Hair follicular keratinocyte (primary cell): Measurements from ENCODE around the genes EBF4, PTPRA, SLC4A11 and PANK2.

DNA sequence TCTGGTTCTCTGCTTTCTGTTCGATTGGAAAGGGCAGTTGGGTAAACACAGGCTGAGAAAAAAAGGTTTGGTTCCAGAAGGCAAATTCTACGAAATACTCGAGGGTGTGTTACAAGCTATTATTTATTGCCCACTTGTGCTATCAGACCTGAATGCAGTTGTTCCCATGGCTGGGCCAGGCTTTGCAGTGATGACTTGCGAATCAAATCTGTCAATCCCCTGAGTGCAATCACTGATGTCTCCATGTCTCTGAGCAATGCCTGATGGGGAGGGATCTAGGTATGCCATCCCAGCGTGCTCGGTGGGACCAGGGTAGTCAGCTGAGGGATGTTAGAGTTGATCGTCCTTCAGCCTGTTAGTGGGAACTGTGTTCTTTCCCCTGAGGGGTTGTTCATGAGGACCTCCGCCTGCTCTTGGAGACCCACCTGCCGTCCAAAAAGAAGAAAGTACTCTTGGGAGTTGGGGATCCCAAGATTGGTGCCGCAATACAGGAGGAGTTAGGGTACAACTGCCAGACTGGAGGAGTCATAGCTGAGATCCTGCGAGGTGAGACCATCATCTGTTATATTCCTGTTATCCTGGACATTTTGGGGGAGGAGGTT is 1.7 kb downstream of the NOP56 start:
- RAMPAGE, long total RNA = no peak

DNA sequence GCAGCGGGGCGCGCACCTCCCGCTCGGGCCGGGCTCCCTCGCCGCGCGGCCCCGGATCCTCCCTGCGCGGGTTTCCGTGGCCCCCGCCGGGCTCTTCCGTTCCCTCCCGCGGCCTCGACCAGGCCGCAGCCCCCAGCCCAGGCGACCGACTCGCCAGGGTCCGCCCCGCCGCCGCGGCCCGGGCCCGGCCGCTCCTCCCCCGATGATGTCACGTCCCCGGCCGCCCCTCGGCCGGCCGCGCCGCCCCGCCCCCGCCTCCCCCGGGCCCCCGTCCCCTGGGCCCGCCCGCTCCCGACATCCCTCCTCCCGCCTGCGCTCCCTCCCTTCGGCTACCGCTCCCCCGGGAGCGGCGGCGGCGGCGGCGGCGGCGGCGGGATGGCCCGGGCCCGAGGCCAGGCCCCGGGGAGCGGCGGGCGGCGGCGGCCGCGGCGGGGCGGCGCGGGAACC is at the start of gene EBF4:
Gene EBF4 (plus strand): TSS at position 322 of the 447 bp plus-strand sequence.
- RAMPAGE, long total RNA = no peak

DNA sequence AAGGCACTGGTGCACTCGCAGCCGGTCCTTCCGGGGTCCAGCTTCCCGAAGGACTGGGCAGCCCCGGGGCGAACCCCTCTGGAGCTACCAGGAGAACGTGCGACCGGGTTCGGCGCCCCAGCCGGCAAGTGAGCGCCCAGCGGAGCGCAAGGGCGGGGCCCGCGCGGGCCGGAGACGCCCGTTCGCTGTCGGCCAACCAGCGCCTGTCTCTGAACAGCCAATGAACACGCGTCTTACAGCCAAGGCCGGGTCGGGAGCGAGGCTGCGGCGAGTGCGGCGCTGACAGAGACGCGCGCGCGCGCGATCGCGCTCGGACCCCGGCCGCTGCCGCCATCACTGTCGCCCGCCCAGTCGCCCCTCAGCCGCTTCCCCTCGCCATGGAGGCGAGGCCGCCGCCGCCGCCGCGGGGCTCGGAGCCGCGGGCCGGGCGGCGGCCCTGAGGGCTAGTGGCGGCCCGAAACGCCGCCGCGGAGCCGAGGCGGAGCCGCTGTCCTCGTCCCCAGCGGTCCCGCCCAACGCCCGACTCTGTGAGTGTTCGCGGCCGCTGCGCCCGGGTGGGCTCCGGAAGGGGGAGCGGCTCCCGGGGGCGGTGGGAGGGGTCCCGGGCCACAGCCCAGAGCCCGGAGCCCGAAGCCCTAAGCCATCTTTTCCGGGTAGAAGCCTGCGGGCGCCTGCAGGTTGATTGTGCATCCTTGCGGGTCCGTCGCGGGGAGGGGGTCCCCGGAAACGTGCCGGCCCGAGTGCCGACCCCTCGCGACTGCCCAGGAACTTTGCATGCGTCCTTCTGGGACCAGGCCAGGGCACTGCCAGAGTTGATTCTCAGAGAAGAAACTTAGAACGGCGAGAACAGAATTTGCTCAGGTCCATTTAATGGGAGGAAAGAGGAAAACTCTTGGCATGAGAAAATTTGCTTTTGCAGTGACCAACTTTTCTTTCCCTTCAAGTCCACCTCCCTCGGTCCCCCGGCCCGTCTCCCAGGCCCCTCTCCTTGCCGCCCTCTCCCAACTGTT is at the start of gene PTPRA:
Gene PTPRA (plus strand): TSS at position 248 of the 1,010 bp plus-strand sequence.
- RAMPAGE, long total RNA = no peak

- RAMPAGE, long total RNA = no peak
Observed at GRCh38 chr20:2983588-2984918, 59.4 kb upstream of the GNRH2 start.

DNA sequence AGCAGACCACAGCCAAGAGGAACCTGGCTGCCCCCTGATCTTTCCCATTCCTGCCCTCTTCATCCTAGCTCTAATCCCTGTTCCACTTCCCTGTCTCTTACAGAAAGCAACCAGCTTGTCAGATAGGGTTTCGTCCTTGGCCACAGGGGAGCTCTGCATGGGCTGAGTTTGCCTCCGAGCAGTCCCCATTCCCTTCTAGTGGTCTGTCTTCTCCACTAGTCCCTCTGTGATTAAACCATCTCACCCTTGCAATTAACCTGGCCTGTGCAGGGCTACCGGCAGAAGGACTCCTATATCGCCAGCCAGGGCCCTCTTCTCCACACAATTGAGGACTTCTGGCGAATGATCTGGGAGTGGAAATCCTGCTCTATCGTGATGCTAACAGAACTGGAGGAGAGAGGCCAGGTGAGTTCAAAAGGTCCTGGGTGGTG is 16.0 kb upstream of the GNRH2 start:
- RAMPAGE, long total RNA = no peak

GRCh38 chr20:3049489-3050029 is 3.7 kb downstream of the MRPS26 start:
- RAMPAGE, long total RNA = no peak

- RAMPAGE, long total RNA = no peak
Observed at GRCh38 chr20:3238505-3239096, 389 bp downstream of the SLC4A11 start.

- RAMPAGE, long total RNA = no peak
Observed at GRCh38 chr20:3239097-3239336, at the start of gene SLC4A11. Gene SLC4A11, minus strand, starts transcription at chr20:3239190.

DNA sequence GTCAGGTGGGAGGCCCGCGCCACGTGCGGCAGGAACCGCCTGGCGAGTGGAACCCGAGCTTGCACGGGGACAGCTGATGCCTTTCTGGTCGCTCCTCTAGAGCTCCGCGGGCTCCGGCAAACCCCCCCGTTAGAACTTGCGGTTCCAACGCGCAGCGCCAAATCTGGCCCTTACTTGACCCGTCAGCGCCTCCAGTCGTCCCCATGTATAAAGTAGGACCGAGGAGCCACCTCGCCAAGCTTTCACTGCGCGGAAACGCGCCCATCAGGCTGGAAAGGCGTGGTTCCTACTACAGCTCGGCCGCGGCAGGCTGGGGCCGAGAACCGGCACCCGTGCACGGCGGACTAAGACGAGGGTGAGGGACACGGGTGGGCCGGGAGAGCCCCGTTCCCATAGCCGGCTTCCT is 9.7 kb upstream of the SLC4A11 start:
- RAMPAGE, long total RNA = no peak

- RAMPAGE, long total RNA = no peak
Observed at GRCh38 chr20:3383143-3383473, 24.4 kb downstream of the DNAAF9 start.

DNA sequence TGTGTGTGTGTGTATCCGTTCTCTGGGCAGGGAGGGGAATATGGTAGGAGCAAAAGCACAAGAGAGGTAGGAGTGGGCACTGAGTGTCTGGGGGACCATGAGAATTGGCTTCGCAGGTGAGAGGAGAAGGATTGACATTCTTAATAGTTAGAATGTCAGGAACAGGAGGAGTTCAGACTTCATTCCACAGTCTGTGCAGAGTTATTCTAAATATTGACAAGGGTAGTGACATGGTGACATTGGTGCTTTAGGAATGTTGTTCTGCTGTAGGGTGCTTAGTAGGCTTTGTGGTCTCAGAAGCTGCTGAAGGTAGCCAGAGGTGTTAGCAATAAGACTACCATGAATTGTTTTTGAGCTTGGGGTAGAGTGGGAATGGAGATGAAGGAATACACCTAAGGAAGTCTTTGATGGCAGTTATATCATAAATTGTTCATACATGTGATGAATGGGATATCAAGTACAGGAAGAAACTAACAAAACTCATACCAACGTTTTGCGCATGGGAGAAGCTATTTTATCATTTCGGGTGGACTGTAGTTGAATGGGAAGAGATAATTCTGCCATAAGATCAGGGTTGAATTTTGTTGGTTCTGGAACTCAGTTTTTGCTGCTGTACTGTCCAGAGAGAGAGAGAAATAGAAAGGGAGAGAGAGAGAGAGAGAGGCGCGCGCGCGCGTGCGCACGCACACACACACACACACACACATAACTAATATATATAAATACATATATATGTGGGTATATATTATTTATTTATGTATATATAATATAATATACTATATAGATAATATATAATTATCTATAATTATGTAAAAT is 21.6 kb downstream of the ATRN start:
- RAMPAGE, long total RNA = no peak

- RAMPAGE, long total RNA = no peak
Observed at GRCh38 chr20:3679120-3679407, 2.7 kb downstream of the ADAM33 start.

DNA sequence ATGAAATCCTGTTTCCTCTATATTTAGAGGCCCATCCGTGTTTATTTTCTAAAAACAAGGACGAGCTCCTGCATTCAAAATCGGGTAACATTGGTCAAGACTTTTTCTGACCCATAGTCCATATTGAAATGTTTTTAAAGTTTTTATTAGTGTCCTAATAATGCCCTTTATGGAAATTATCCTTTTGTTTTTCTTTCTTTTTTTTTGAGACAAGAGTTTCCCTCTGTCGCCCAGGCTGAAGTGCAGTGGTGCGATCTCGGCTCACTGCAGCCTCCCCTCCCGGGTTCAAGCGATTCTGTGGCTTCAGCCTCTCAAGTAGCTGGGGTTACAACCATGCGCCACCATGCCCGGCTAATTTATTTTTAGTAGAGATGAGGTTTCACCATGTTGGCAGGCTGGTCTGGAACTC is 841 bp downstream of the AP5S1 start:
- RAMPAGE, long total RNA = no peak

DNA sequence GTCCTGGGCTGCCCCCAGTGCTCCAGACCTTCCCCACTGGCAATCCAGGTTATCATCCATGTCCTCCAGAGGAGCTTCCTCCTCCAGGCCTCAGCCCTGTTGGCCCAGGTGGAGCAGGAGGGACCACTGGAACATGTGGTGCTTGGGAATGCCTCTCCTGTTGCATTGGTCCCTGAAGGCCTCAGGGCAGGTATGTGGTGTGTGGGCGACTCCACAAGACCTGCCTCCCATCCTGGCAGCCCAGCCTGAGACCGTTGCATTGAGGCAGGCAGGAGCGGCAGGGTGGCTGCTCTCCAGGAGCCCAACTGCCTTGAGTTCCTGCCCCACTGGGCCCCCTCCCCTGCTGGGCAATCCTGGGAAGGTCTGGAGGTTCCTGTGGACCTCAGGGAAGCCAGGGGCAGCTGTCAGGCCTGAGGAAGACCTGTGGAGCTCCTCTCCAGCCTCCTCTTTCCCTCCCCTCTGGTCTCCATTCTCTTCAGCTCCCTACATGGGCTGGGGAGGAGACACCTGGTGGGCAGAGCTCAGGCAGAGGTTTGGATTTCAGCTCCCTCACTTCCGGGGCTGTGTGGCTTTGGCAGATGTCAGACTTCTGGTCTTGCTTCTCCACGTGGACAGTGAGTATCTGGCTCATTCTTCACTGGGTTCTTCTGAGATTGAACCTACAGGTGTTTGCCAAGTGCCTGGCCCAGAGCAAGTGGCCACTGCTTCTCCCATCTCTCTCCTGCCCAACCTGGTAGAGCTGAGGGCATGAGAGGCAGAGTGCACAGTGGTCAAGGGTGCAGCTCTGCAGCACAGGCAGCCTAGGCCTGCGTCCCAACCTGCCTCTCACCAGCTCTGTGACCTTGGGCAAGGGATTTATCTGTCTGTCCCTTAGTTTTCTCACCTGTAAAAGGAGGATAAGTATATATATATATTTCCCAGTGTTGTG is 20.0 kb downstream of the MAVS start:
- RAMPAGE, long total RNA = no peak

- RAMPAGE, long total RNA = no peak
Observed at GRCh38 chr20:3888608-3889517, at the start of gene PANK2. Gene PANK2, plus strand, starts transcription at chr20:3889387.

DNA sequence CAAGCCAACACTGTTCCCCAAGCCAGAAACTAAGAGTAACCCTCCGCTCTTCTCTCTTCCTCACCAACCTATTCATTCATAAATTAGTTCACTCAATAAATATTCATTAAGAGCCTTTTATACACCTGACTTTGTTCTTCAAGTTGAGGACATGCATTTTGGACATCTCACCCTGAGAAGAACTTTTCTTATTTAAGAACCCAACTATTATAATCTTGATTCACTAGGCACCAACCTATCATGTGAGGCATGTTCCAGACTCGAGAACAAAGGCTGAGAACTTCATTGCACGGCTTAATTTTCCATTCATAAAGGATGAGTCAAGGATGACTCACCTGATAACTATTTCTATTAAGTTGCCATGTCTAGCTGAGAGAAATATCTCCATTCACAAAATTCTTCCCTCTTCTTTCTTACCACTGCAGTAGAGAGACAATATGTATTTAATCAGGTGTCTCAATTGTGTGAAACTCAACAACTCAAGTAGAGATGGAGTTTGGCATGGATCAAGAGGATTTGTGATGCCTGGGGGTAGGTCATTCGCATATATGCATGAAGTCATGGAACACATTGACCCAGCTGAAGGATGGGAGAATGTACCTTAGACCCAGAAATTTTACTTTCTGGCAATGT is 173.4 kb upstream of the PRNP start:
- RAMPAGE, long total RNA = no peak

DNA sequence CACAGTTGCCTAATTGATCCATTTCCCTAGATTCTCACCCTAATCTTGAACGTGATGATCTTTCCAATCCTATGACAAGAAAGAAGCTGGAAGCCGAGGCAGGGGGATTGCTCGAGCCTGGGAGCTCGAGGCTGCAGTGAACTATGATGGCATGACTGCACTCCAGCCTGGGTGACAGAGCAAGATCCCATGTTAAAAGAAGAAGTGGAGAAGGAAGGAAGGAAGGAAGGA is 100.6 kb upstream of the PRNP start:
- RAMPAGE, long total RNA = no peak

DNA sequence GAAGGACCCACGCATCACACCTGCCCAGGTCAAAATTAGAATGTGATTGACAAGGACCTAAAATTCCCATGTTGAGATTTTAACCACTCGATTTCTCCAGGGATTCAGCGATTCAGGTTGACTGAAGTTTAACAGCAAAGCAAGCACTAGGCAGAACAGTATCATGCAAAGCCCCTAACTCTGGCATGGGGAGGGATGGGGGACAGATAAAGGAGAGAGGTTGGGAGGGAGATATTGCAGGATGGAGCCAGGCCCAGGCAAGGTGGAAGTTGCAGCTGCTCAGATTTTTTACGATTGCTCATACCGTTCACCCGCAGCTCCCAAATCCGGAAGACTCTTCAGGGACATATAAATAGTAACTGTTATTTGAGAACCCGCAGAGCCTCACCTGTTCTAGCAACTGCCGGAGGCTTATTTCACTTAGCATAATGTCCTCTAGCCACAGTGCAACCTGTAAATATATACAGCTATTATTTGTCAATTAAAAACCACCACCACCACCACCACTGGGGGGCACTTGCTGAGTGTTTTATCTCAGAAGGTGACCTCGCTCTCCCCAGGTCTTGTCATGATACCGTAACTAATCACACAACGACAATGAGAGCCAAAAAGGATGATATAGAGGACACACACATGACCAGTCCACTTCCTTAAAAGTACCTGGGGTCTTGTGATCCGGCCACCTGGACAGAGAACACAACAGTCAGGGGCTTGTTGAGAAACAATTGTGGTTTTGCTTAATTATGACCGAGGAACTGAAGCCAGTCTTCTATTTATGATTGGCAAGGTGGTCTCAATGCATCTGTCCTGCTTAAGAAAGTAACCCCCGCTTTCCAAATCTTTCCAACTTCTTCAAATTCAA is 72.5 kb upstream of the PRNP start:
- RAMPAGE, long total RNA = no peak

DNA sequence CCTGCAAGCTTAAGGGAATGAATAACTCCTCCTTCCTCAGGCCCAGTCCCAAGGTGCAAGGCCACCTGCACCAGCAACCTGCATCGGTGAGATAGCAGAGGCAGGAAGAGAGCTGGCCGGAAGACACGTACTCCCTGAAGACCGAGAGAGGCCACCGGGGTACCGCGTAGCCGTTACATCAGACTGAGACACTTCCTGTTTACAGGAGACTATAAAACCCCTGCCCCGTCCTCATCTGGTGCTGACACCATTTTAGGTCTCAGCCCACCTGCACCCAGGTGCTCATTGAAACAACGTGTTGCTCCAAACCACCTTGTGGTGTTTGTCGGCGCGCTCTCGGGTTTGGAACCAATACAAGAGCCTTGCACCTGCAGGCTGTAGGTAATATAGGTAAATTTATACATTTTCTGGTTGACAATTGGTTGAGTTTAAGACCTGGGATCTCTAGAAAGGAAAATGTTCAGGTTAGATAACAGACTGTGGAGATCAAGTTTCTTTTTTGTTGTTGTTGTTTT is 25.0 kb upstream of the PRNP start:
- RAMPAGE, long total RNA = no peak

DNA sequence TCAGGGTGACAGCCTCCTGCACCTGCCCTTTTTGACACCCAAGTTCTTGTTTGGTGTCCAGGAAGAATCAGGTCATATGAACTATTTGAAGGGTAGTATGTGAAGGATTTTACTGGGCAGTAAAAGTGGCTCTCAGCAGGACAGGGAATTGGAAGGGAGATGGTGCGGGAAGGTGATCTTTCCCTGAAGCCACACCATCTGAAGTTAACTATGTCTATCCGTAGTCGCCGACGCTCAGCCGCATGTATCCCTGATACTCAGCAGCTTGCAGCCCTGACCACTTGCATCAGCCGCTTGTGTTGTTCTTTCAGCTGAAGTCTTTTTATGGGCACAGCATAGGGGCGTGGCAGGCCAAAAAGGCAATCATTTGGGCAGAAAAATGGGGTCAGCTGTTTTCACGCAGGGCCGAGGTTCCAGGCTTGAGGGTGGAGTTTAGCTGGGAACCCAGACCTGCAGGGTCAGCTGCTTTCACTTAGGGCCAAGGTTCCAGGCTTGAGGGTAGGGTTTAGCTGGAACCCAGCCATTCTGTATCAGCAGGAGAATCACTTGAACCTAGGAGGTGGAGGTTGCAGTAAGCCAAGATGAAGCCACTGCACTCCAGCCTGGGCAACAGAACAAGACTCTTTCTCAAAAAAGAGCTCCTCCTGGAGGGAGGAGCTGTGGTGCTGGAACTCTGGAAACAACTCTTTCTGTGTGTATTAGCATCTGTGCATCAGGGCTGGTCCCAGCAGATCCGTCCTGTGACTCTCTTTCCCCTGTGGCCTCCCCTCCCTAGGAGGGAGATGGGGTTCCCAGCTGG is 21.6 kb upstream of the PRNP start:
- RAMPAGE, long total RNA = no peak